Endodermal cell (in vitro differentiated cells): Measurements from ENCODE around the genes FER and TSLP.

GRCh38 chr5:102865546-102866401, 110.7 kb downstream of the PAM start:
- PRO-cap = bidirectional peak, plus-strand start at chr5:102865577, minus-strand start at chr5:102865312; bidirectional peak, plus-strand start at chr5:102865809, minus-strand start at chr5:102865602; bidirectional peak, plus-strand start at chr5:102865918, minus-strand start at chr5:102865885; bidirectional peak, plus-strand start at chr5:102866182, minus-strand start at chr5:102866157

GRCh38 chr5:102901038-102901785, 146.1 kb downstream of the PAM start:
- PRO-cap = no peak

GRCh38 chr5:103017071-103017637, 102.8 kb downstream of the GIN1 start:
- PRO-cap = no peak

GRCh38 chr5:103255554-103256348, 2.8 kb upstream of the MACIR start:
- PRO-cap = no peak

DNA sequence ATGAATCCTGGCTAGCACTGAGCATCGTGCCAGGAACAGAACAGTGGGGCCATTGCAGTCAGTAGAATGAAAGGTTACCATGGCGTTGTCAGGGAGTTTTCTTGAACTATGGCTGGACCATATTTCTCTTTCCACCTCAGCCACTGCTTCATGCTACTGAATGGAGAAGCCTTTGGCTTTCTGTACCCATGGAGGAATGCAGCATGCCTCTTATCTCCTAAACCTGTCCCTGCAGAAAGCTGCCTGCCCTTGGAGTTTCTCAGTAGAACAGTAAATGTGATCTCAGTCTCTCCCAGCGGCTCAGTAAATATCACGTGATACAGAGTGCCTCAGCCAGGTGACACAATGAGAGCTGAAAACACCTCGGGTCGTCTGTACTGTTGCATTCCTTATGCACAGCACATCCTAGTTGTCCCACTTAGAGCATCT, 115.2 kb downstream of the MACIR start:
- PRO-cap = no peak

DNA sequence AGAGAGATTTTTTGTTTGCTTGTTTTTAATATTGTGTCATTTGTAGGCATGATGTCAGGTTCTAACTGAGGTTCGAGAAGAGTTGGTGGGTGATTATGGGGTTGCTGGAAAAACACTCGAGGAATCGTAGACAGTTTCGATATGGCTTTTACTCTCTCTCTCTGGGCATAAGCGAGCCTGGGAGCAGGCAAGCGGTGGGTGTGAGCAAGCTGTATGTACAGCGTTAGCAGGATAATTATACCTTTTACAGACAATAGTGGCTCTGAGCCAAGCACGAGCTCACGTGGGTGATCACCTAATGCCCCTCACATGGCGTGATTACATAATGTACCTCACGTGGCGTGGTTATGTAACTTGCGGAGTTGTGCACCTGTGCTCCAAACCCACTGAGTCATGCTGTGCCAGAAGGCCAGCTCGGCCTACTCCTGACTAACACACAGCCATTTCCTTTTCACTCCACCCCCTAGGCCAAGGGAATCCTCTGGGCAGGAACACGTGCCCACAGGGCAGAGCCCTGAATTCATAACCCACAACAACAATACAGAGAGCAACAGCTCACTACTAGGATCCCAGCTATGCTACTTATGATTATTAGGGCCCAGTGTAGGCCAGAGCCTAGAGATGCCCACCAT, 797.2 kb downstream of the EFNA5 start:
- PRO-cap = no peak

- PRO-cap = no peak
These were observed 140.8 kb downstream of the EFNA5 start for GRCh38 chr5:107529797-107530391.

DNA sequence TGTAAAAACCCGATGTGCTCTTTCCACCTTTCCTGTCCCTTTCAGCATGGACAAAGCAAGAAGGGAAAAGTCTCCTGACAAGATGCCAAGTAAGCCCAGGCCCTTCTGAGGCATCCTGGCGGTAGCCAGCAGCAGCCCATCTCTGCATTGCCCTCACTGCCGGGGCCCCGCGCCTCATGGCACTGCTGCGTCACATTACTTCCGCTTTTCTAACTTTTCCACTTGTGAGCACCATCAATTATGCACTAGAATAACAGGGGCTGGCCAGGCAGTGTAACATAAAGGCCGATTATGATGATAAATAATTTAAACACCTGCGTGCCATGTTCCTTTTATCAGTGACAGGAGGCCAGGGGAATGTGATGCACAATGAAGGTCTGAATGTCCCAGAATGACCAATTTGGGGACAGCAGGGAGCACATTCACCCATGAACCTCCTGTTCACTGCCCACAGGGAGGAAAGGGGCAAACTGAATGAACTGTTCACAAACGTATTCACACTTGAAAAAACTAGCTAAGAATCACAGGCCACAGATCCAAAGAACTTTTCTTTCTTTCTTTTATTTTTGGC, 37.3 kb downstream of the EFNA5 start:
- PRO-cap = no peak

DNA sequence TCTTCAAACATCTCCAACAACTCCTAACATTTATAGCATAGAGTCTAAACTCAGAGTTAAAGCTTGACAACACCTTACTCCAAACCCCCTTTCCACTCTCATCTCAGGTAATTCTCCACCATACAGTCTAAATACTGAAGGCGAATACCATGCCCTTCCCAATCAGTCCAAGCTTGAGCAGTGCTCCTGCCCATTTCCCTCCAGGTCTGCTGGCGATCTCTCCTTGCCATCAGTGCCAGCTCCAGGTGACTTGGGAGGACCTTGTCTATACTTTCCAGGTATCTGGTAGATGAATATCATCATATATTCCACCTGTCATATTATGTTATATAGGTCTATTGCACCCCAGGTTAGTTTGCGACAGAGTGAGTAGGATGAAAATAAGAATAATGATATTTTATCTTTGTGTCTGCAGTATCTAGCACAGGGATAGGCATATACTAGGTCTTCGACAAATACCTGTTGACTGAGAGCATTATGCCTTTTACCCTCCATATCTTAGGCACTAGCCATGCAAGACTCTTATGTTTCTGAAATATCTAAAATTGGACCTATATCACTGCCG, 328.2 kb upstream of the EFNA5 start:
- PRO-cap = no peak

GRCh38 chr5:108140349-108141734, 241.1 kb downstream of the FBXL17 start:
- PRO-cap = no peak

DNA sequence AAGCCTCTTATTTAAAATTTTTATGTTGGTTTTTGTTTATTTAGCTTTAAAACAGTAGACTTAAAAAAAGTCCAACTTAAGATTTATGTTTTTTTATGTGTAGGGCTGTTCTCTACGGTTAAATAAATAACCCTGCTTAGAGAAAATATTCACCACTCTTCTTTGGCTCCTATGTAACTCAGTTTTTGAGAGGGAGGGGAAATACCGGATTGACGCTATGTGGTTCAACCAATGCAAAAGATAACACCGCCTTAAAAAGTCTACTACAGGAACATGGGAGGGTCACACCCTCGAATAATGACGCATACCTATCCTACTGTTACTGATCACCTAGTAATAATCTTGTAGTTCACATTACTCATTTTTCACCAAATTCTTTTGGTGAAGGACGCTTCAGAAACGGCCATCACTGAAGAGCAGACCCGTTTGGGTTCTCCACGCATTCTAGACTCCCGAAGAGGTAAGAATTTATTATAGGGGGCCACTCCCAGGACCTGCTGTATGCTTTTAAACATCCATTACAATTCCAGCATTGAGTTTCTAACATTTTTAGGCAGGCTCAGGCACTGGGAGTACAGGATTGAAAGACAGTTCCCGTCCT, at the start of gene FER:
TSS of gene FER (plus strand) at position 357 of the 601 bp plus-strand sequence.
- PRO-cap = no peak

DNA sequence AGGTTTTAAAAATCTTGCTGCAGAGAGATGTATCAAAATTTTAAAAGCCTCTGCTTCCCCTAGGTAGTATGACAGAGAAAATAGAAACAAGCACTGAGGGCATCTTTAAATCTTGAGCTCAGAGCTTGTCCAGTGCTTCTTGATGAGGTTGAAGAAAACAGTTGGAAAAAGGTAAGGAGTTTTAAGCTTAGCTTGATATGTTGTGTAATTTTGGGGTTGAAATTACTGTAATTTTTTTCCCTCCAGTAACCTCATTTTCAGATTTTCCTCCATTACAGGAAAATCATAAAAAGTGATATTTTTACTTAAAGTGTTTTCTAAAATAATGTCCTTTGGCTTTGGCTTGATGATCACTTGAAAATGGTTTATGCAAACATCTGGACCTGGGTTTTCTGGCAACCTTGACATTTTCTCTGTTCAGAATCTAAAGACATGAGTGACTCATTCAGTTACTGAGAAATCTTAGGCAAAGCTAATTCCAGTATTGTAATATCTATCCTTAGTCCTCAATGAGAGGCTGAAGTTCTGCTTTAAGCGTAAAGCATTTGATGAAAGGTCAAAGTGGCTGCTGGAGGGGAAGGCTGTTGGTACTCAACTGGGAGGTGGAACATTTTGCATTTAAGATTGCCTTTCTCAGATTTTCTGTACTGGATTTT, 2.1 kb downstream of the MAN2A1 start:
- PRO-cap = no peak

GRCh38 chr5:109805380-109805996, 115.8 kb downstream of the MAN2A1 start:
- PRO-cap = no peak

GRCh38 chr5:109849566-109849782, 159.7 kb downstream of the MAN2A1 start:
- PRO-cap = no peak

- PRO-cap = no peak
These were observed 302.5 kb downstream of the MAN2A1 start for GRCh38 chr5:109992213-109992573.

DNA sequence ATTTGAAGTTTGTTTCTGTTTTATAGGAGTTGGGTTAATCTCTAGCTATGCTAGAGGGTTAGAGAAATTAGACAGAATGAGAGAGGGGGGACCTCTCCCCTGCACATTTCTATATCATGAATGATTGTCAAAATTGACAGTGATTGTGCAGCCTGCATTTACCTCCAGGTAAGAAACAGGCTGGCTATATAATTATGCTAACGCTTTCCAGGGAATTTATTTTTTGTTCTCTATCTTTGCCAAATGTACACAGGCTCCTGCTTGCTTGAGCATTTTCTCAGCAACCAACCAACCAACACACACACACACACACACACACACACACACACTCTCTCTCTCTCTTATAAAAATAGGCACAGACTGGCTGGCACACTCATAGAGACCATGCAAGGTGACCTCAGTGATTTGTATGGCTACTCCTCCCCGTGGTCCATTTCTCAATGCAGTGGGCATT, 415.8 kb downstream of the MAN2A1 start:
- PRO-cap = no peak

DNA sequence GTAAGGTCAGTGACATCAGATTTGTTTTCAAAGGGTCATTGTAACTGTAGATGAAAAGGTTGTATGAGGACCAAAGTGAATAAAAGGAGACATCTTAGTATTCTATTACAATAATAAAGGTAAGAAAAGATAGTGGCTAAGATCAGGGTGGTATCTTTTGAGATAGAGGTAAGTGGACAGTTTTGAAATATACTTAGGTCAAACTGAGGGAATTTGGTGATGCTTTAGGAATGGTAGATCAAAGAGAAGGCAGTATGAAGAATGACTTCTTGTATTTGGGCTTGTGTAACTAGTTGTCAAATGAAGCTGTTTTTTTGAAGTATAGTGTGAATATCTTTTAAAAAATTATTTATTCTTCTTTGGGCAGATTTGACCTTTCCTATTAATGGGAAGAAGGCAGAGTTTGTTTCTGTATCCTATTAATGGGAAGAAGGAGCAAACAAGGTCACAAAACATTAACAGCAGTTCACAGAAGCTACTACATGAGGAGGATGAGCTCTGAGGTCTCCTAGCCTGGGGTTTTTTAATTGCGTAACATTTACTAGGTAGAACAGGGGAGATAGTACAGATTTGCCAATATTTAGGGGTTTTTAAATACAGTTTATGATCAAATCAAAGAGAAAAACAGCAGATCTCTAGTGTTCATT, 12.9 kb downstream of the SLC25A46 start:
- PRO-cap = no peak

- PRO-cap = no peak
These were observed at the start of gene TSLP for GRCh38 chr5:111071546-111071975. Gene TSLP, plus strand, starts transcription at chr5:111071713.

DNA sequence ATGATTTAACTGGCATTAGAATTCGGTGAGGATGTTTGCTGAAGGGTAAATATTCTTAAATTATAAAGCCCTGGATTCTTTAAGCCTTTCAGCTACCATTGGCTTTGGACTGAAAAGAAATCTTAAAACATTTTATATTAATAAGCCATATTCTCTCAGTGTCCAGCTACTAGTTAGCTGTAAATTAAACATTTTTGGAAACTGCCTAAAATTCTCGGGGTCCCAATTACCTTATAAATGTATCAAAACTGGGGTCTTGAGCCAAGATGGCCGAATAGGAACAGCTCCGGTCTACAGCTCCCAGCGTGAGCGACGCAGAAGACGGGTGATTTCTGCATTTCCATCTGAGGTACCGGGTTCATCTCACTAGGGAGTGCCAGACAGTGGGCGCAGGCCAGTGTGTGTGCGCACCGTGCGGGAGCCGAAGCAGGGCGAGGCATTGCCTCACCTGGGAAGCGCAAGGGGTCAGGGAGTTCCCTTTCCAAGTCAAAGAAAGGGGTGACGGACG, 77.9 kb downstream of the CAMK4 start:
- PRO-cap = unidirectional peak, plus-strand start at position 254 of the sequence

DNA sequence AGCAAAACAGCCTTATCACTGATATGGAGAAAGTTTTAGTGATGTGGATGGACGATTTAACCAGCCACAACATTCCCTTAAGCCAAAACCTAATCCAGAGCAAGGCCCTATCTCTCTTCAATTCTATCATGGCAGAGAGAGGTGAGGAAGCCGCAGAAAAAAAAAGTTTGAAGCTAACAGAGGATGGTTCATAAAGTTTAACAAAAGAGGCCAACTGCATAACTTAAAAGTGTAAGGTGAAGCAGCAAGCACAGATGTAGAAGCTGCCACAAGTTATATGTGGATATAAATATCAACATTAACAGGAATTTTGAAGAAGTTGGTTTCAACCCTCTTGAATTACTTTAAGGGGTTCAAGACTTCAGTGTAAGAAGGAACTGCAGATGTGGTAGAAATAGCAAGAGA, 271.1 kb upstream of the NREP start:
- PRO-cap = no peak